Tongue (tissue), 2 donors: ENCODE measurements around a stretch of chr3.

GRCh38 chr3:14393617-14394273, 8.7 kb upstream of the SLC6A6 start:
- RAMPAGE, long total RNA, result no peak

DNA sequence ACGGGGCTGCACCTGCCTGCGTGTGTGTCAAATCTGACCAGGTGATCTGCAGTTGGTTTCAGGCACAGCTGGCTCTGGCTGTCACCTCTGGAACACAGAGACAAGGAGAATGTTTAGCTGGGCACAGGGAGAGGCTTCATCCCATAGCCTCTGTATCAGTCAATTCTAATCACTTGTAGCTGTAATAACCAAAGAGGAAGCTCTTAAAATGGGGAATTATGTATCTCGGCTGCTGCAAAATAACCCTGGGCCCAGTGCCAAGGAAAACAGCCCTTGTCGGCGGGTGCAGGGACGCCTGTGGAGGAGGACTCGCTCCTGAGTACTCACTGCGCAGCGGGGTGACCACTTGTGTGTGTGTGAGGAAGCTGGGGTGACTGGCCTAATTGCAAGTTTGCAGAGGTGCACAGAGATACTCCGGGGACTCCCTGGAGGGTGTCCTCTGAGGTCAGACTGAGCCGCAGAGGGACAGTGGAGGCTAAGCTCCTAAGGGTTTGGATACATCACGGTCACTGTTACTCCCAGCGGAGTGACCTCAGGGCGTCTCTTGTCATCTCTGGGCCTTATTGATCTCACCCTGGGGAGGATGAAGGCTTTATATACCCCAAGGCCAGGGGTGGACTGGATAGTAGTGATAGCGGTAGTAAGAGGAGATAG, 37.1 kb downstream of the SLC6A6 start:
- RAMPAGE, long total RNA, result no peak

- RAMPAGE, long total RNA, result no peak
These were observed 51.1 kb downstream of the SLC6A6 start for GRCh38 chr3:14453430-14453954.

GRCh38 chr3:14464860-14465443, 62.5 kb downstream of the SLC6A6 start:
- RAMPAGE, long total RNA, result no peak

DNA sequence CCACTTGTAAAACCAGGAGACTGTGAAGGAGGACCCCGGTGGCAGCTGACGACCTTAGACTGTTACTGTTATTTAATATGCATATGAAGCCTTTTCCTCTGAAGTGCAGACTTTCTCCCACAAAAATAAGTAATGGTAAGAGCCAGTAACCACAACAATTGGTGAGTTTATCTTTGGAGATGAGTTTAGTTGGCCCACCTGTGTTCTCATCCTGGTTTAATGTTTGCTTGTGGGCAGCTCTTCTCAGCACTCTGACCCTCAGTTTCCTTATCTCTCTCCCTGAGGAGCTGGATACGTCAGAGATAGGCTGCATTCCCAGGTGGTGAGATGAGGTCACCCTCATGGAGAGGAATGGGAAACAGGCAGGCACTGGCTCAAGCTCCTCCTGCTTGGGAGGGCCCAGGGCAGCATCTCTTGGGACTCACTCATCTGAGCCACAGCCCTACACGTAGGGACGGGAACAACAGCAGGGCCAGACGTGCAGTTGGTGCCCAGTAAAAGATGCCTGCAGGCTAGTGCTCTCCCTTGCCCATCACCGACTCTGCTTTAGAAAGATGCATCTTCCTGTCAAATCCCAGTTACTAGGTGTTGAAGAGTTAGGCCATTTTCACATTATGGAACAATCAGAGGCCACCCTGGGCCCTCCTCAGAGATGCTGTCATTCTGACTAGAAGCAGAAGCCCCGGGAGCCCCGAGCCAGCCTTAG, 59.9 kb downstream of the GRIP2 start:
- RAMPAGE, long total RNA, result no peak

DNA sequence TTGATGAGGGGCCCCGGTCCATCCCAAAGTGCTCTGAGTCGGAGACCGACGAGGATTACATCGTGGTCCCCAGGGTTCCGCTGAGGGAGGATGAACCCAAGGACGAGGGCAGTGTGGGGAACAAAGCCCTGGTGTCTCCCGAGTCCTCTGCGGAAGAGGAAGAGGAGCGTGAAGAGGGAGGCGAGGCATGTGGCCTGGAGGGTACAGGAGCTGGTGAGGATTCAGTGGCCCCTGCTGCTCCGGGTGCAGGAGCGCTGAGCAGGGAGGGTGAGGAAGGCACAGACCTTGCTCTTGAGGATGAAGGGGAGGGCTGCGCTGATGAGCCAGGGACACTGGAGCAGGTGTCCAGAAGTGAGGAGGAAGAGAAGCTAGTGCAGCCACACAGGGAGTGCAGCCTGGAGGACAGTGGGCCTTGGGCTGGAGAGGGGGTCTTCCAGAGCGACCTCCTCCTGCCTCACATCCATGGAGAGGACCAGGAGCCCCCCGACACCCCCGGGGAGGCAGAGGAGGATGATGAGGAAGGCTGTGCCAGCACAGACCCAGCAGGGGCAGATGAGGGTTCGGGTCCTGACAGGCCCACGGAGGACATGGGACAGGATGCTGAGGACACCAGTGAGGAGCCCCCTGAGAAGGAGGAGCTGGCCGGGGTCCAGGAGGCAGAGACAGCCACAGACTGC, 584 bp downstream of the FGD5 start:
- RAMPAGE, long total RNA, result no peak

DNA sequence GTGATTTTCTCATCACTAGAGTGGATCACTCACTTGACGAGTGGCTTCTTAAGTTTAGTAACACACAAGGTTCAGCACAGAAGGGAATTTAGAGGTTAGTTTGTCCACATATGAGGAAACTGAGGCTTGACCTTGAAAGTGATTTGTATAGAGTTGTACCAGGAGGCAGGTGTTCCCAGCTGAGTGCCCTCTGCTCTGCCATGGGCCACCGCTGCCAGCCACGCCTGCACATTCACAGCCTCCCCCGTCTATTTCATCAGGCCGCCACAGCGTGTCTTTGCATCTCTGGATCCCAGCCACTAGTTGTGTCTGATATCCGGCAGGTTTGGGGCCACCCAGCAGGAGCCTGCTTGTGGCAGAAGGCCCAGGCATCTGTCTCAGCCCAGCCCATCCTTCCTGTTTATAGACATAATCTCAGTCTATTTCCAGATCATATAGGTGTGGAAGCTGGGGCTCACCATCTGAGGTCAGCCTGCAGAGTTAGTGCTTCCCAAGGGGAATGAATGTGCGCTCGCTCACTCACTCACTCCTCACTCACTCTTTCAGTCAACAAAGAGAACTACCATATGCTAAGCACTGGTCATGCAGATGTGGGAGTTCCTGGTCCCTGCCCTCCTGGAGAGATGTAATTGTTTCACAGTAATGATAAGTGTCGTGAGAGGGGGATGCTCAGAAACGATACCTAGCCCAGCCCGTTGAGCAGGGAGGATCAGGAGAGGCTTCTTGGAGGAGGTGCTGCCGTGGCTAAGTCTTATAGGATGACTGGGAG, 60.5 kb downstream of the FGD5 start:
- RAMPAGE, long total RNA, result no peak

GRCh38 chr3:14946603-14946807, 878 bp upstream of the NR2C2 start:
- RAMPAGE, long total RNA, result no peak

- RAMPAGE, long total RNA, result no peak
These were observed 44.5 kb downstream of the MRPS25 start for GRCh38 chr3:15020707-15020949.

- RAMPAGE, long total RNA, result no peak
These were observed 1.2 kb downstream of the MRPS25 start for GRCh38 chr3:15064015-15064277.

- RAMPAGE, long total RNA, result no peak
These were observed 4.0 kb upstream of the RBSN start for GRCh38 chr3:15102884-15103371.

- RAMPAGE, long total RNA, result no peak
These were observed 54.6 kb downstream of the SH3BP5 start for GRCh38 chr3:15277598-15278349.

GRCh38 chr3:15295369-15296158, 36.8 kb downstream of the SH3BP5 start:
- RAMPAGE, long total RNA, result no peak

- RAMPAGE, long total RNA, result no peak
These were observed 2.9 kb downstream of the SH3BP5 start for GRCh38 chr3:15329169-15330216.

GRCh38 chr3:15331412-15332041, 859 bp downstream of the SH3BP5 start:
- RAMPAGE, long total RNA, result no peak

DNA sequence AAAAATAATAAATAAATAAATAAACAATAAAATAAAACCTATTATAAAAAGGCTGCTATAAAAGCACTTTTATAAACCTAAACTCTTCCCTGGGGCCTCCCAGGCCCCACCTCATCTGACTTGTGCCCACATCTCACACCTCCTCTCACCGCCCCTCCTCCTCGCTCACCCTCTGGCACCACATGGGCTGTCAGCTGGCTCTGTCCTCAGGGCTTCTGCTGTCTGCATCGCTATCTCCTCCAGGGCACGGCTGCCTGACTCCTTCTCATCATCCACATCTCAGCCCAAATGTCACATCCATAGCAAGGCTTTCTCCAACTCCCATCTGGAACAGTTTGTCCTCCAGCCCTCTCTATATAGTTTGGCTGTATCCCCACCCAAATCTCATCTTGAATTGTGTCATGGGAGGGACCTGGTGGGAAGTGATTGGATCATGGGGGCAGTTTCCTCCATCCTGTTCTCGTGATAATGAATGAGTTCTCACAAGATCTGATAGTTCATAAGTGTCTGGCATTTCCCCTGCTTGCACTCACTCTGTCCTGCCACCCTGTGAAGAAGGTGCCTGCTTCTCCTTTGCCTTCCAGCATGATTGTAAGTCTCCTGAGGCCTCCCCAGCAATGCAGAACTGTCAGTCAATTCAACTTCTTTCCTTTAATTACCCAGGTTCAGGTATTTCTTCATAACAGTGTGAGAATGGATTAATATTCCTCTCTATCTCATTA, 8.8 kb upstream of the SH3BP5 start:
- RAMPAGE, long total RNA, result no peak

DNA sequence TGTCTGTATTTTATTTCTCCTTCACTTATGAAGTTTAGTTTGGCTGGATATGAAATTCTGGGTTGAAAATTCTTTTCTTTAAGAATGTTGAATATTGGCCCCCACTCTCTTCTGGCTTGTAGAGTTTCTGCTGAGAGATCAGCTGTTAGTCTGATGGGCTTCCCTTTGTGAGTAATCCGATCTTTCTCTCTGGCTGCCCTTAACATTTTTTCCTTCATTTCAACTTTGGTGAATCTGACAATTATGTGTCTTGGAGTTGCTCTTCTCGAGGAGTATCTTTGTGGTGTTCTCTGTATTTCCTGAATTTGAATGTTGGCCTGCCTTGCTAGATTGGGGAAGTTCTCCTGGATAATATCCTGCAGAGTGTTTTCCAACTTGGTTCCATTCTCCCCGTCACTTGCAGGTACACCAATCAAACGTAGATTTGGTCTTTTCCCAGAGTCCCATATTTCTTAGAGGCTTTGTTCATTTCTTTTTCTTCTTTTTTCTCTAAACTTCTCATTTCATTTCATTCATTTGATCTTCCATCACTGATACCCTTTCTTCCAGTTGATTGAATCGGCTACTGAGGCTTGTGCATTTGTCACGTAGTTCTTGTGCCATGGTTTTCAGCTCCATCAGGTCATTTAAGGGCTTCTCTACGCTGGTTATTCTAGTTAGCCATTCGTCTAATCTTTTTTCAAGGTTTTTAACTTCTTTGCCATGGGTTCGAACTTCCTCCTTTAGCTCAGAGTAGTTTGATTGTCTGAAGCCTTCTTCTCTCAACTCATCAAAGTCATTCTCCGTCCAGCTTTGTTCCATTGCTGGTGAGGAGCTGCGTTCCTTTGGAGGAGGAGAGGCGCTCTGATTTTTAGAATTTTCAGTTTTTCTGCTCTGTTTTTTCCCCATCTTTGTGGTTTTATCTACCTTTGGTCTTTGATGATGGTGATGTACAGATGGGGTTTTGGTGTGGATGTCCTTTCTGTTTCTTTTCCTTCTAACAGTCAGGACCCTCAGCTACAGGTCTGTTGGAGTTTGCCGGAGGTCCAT, 31.3 kb downstream of the METTL6 start:
- RAMPAGE, long total RNA, result no peak

DNA sequence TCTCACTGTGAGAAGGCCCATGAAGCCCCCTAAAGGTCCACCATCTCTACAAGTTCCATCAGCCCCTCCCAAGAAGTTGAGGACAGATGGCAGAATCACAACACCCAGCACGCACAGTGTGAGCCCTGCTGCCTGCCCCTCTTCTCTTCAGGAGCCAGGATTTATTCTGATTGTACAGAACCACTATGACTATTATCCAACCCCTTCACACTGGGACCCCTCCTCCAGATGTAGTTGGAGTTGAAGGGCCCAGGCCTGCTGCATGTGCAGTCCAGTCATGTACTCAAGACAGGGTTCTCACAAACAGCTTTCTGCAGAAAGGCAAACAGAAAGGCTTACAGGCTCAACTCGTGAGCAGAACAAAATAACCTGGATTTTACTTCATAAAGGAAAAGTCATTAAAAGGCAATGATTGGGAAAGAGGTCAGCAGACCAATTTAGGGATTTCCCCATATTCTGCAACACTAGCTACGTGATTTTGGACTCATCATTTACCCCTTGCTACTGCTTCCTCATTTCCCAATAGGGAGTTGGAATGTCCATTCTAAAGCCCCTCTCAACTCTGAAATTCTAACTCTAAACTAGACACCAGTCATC, 18.2 kb downstream of the METTL6 start:
- RAMPAGE, long total RNA, result no peak

DNA sequence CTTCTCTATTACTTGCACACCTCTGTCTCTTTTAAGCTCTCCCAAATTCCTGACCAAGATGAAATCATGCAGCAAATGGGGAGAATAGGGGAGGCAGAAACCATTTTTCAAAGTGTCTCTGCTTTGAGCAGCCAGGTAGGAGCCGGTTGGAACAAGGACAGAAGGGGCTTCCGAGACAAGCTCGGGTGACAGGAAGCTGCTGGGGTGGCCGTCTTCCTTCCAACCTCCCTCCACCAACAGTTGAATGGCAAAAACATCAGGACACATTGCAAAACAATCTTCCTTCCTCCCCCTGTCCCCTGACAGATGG, 370 bp downstream of the COLQ start:
- RAMPAGE, long total RNA, result no peak

- RAMPAGE, long total RNA, result no peak
These were observed 38.8 kb downstream of the HACL1 start for GRCh38 chr3:15562548-15562901.